NALM6 (cell line): ENCODE data around the gene SMAD2.

DNA sequence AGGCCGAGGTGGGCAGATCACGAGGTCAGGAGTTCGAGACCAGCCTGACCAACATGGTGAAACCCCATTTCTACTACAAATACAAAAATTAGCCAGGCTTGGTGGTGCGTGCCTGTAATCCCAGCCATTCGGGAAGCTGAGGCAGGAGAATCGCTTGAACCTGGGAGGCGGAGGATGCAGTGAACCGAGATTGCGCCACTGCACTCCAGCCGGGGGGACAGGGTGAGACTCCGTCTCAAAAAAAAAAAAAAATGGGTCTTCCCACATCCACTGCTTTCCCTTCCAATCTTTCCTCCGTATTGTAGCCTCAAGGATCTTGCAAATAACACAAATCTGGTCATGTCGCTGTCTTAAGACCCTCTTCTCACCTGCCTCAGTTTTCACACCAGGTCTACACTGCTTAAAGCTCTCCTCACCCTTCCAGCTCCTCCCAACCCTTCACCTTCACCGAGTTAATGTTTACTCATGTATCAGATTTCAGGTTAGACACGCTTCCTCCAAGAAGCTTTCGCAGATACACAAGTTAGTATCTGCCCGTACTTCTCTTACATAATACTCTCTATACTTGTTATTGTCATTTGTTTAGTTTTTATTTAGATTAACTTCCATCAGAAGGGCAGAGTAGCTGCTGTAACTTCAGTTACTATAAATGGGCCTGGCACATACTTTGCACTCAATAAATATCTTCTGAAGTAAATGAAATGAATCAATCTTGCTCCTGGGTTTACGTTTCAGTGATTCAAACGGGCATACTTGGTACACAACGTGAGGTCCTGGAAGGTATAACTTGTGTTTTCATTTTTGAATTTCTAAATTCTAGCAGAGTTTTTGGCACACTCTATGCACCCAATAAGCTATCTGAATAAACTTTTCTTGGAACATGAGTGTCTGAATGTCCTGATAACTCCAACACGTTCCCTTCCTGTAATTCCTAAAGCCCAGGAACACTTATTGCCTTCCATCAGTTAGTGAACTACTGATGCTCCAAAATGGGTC, 1.4 kb downstream of the IER3IP1 start:
- PRO-cap, result no peak

DNA sequence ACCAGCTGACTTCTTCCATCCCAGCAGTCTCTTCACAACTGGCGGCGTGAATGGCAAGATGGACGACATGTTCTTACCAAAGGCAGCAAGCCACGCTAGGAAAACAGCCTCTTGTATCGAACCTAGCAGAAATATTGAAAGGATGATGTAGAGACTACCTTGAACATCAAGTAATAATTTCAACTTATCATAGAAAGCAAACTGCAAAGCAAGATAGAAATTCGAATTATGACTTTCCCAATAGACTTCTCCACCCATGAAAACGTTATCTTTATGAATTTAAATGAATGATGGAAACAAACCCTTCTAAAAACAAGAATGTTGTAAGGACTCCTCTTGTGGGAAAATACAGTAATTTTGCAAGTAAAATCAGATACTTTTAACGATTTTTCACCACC, 33.8 kb downstream of the SMAD2 start:
- PRO-cap, result no peak

DNA sequence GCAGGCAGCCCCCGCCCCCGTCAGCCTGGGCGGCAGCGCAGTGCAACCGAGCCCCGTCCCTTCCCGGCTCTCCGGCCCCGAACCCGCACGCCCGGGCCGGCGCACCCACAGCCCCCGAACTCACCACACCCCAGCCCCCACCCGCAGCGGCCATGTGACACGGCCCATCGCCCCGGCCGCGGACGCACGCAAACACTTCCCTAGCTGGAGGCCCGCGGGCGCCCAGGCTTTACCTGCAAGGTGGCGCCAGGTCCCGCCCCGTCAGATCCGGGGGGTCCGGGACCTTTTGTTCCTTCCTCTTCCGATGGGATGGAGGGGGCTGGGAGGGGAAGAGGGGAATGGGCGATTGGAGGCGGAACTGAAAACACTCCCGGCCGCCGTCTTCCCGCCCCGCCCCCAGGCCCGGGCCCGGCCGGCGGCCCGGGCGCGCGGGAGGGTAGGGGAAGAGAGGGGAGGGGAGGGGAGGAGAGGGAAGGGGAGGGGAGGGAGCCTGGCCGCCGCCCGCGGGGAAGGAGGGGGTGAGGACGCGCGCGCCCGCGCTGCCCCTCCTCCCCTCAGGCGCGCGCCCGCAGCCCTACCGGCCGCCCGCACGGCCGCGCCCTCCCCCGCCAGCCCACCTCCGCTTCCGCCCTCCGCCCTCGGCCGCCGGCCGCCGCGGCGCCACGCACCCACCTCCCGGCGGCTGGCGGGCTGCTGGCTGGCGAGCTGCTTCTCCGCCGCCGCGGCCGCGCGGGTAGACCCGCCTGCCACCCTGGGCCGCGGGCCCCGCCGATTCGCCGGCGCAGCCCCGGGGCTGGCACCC, at the start of gene SMAD2:
TSS of gene SMAD2 (minus strand) at position 532 of the 802 bp plus-strand sequence.
- PRO-cap, result bidirectional peak, plus-strand start at position 195 of the sequence, minus-strand start at position 122 of the sequence; bidirectional peak, plus-strand start outside the sequence, minus-strand start at position 737 of the sequence

- PRO-cap, result no peak
Measured at GRCh38 chr18:48027249-48028108, 97.0 kb upstream of the SMAD2 start.

- PRO-cap, result no peak
Measured at GRCh38 chr18:48036309-48036845, 105.9 kb upstream of the SMAD2 start.

GRCh38 chr18:48039820-48041167, 109.8 kb upstream of the SMAD2 start:
- PRO-cap, result no peak

GRCh38 chr18:48164979-48165923, 234.8 kb upstream of the SMAD2 start:
- PRO-cap, result no peak

DNA sequence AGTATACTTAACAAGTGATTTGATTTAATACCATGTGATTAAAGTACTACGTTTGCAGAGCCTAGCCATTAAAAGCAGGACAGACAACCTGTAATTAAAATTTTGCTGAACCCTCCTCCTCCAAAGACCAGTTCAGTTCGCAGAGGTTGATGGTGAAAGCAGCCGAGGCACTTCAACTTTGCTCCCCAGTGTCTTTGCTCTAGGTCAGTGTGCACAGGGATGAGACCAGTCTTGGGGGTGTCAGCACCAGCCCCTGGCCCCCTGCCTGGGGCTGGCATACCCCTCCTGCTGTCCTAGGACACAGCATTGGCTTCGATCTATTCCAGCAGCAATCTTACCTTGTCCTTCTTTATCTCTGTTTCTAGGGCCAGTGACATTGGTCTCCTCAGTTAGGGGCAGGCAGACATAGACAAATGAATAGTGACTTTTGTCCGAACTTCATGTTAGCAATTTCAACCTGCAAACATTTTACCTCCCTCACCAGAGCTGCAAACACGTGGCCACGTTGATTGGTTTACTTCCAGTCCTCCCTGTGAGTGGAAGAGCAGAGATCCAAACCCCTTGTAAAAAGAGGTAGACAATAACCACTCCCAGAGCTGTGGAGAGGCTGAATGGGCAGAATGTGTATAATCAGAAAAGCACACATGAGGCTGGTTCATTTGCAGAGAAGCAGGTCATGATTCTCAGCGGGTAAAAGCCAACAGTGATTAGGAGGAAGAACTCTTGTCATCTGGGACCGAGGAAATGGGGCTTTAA, 30.9 kb downstream of the CTIF start:
- PRO-cap, result no peak

DNA sequence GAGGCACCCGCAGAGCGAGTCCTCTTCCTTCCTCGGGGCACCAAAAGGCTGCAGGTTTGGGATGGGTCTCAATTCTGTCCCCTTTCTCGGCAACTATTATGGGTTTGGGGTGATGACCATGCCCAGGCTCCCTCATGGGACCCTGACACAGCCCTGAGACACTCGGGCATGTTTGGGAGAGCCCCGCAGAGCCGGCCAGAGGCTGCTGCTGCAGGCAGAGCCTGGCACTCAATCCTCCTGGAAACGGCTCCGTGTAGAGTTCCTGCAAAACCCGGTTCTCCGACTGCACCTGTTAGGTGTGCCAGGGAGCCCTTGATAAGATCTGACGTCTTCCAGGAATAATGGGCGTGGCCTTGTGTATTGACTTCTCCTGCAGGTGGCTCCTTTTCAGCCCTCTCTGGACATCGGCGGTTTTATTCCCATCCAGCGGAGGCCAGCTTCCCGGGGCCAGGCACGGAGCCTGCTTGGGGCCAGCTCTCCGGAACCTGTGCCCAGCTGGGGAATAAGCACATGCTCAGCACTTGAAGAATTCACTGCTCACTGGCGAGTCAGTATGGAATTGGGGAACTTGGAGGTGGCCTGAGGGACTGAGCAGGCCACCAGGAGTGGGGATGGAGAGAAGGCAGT, 77.2 kb downstream of the CTIF start:
- PRO-cap, result no peak

GRCh38 chr18:48621037-48621667, 82.3 kb downstream of the CTIF start:
- PRO-cap, result no peak

DNA sequence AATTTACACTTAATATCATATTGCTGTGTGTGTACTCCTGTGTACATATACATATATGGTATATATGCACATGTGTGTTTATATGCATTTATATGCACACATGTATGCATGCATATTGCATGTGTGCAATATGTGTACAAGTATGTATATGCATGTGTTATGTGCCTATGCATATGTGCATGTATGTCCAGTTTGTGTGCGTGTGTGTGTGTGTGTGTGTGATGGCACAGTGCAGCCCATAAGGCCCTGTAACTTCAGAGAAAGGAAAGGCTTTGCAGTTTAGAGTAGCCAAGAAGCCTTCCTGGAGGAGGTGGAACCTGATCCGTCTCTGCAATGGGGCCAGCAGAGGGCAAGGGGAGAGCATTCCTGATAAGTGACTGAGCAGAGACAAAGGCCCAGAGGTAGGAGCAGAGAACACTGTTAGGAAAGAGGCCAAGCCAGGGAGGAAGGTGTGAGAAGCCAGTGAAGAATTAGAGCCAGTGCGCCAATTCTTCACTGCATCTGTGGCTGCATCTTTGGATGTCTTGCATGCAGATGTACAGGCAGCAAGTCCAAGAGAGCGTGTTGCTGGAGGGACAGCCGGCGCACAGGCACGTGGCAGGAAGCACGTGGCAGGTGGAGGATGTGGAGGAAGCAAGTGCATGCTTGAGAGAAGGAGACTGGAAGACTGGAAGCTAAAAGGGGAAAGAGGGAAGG, 196.2 kb downstream of the CTIF start:
- PRO-cap, result no peak

- PRO-cap, result no peak
Measured at GRCh38 chr18:48771538-48772084, 179.2 kb downstream of the SMAD7 start.

GRCh38 chr18:48780921-48781940, 169.5 kb downstream of the SMAD7 start:
- PRO-cap, result no peak

- PRO-cap, result no peak
Measured at GRCh38 chr18:48789853-48791312, 160.4 kb downstream of the SMAD7 start.

- PRO-cap, result no peak
Measured at GRCh38 chr18:48813733-48814690, 136.8 kb downstream of the SMAD7 start.

GRCh38 chr18:48837170-48837539, 113.6 kb downstream of the SMAD7 start:
- PRO-cap, result no peak

GRCh38 chr18:48840365-48840950, 110.3 kb downstream of the SMAD7 start:
- PRO-cap, result no peak

GRCh38 chr18:48842439-48842991, 108.2 kb downstream of the SMAD7 start:
- PRO-cap, result no peak

GRCh38 chr18:48868762-48869498, 81.8 kb downstream of the SMAD7 start:
- PRO-cap, result no peak

DNA sequence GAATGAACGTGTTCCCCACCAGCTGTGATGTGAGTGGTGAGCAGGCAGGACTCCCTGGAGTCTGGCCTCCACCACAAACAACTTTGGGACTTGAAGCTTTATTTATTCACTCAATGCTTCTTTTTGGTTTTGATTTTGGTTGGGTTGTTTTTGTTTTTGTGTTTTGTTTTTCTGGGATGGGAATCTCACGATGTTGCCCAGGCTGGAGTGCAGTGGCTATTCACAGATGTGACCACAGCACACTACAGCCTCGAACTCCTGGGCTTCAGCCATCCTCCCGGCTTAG, 71.0 kb downstream of the SMAD7 start:
- PRO-cap, result no peak